SK-N-DZ (cell line): Measurements from ENCODE around the gene TAF1B.

DNA sequence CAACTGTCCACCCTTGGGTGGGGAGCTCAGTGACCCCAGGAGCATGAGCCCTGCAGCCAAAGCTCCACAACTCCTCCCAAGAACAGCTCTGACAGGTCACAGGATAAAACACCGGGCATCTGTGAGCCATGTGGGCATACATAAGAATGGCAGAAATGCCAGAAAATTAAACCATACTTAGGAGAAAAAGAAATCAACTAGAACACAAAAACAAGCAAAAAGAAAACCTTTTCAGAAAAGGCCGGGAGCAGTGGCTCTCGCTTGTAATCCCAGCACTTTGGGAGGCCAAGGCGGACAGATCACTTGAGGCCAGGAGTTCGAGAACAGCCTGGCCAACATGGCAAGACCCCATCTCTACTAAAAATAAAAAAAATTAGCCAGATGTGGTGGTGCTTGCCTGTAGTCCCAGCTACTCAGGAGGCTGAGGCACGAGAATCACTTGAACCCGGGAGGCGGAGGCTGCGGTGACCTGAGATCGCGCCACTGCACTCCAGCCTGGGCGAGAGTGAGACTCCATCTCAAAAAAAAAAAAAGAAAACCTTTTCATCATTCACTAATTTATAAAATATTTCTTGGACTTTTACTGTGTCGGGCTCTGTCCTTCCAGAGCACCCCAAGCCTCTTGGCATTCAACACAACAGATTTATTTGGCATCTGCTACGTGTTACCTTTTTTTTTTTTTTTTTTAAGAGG lies 21.0 kb downstream of the IAH1 start:
RAMPAGE:
- cytosol, long total RNA: no peak
- nucleus, long total RNA: no peak

RAMPAGE:
- cytosol, long total RNA: no peak
- nucleus, long total RNA: no peak
Measured at GRCh38 chr2:9574026-9574529, 18.4 kb upstream of the ADAM17 start.

DNA sequence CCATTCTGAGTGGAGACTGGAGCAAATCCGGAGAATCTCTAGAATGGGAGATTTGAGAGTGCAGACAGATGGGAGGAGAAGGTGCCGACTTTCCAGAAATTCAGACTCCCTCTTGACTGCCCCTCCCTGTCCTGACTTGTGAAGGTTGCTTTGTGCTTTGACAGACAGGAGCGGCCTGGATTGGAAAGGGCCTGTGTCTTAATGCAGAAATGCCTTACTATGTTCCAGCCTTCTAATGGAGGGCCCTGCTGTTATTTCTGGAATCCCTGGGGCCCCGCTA lies 1.4 kb upstream of the YWHAQ start:
RAMPAGE:
- cytosol, long total RNA: no peak
- nucleus, long total RNA: no peak

DNA sequence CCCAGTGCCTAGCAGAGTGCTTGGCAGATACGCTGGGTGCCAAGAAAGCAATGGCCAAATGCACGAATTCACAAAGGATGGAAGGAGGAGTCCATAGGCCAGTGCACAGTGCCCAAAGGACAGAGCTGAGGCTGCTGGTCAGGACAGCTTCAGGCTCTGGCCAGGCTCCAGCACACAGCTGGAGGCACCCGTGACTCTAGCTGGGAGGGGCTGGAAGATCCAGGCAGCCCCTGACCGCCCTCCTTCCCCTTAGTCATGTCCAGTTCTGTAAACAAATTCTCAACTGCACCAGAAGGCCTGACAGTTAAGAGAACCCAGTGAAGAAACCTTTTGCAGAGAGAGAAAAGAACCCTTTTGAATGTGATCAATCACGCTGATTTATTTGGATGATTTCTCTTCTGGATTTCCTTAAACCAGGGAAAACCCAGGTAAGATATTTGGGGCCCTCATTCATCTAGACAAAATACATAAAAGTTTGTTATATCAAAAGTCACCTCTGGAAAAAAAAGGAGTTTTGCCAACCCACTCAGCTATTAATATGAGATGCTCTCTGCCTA lies 7.8 kb upstream of the YWHAQ start:
RAMPAGE:
- cytosol, long total RNA: no peak
- nucleus, long total RNA: no peak

DNA sequence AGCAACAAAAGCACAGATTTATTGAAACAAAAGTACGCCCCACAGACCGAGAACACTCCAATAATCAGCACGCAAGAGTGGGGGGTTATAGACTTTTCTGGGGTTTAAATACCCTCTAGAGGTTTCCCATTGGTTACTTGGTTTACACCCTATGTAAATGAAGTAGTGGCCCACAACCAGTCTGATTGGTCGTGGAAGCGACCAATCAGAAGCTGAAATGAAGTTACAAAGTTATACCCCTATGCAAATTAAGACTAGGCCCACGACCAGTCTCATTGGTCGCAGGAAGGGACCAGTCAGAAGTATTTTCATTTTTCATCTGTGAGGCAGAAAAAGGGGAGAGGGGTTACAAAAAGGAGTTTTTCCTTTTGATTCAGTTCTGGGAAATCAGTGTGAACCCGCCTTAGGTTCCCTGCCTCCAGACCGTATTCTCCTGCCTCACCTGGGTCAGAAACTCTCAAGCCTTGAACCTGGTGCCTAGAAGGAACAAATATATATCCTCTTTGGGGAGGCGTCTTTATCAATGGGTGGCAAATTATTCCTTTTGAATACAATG lies 55.3 kb upstream of the YWHAQ start:
RAMPAGE:
- cytosol, long total RNA: no peak
- nucleus, long total RNA: no peak

GRCh38 chr2:9693151-9693575 lies 62.4 kb upstream of the YWHAQ start:
RAMPAGE:
- cytosol, long total RNA: no peak
- nucleus, long total RNA: no peak

RAMPAGE:
- cytosol, long total RNA: no peak
- nucleus, long total RNA: no peak
Measured at GRCh38 chr2:9778472-9778888, 64.8 kb upstream of the TAF1B start.

GRCh38 chr2:9779853-9780377 lies 63.4 kb upstream of the TAF1B start:
RAMPAGE:
- cytosol, long total RNA: no peak
- nucleus, long total RNA: no peak

RAMPAGE:
- cytosol, long total RNA: no peak
- nucleus, long total RNA: no peak
Measured at GRCh38 chr2:9799569-9800354, 43.5 kb upstream of the TAF1B start.

GRCh38 chr2:9813546-9814374 lies 29.5 kb upstream of the TAF1B start:
RAMPAGE:
- cytosol, long total RNA: no peak
- nucleus, long total RNA: no peak

GRCh38 chr2:9843106-9844279 lies at the start of gene TAF1B:
Gene TAF1B, plus strand, starts transcription at chr2:9843474.
RAMPAGE:
- cytosol, long total RNA: start-site peak on the plus strand at chr2:9843463-9843533, 103 and 233 reads in 2 replicates
- nucleus, long total RNA: start-site peak on the plus strand at chr2:9843466-9843533, 277 and 41 reads in 2 replicates

GRCh38 chr2:9845137-9845664 lies 1.9 kb downstream of the TAF1B start:
RAMPAGE:
- cytosol, long total RNA: no peak
- nucleus, long total RNA: no peak

DNA sequence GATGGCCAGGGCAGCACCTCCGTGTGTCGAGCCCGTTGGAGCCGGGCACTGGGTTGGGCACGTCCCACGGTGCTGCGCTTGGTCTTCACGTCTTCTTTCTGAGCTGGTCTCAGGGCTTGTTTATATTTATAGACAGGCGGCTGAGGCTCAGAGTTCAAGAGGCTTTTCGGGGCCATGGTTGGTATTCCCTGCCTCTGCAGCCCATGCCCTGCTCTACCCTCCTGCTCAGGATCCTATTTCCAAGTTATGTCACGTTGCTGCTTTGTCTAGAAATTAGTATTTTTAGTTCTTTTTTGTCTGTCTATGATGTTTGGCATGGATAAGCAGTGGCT lies 44.0 kb upstream of the KLF11 start:
RAMPAGE:
- cytosol, long total RNA: no peak
- nucleus, long total RNA: no peak

GRCh38 chr2:10006179-10007347 lies 36.8 kb upstream of the KLF11 start:
RAMPAGE:
- cytosol, long total RNA: no peak
- nucleus, long total RNA: no peak

RAMPAGE:
- cytosol, long total RNA: no peak
- nucleus, long total RNA: no peak
Measured at GRCh38 chr2:10297995-10298261, 4.8 kb upstream of the HPCAL1 start.

RAMPAGE:
- cytosol, long total RNA: no peak
- nucleus, long total RNA: no peak
Measured at GRCh38 chr2:10332793-10333098, 30.0 kb downstream of the HPCAL1 start.

GRCh38 chr2:10342188-10342828 lies 39.6 kb downstream of the HPCAL1 start:
RAMPAGE:
- cytosol, long total RNA: no peak
- nucleus, long total RNA: no peak

DNA sequence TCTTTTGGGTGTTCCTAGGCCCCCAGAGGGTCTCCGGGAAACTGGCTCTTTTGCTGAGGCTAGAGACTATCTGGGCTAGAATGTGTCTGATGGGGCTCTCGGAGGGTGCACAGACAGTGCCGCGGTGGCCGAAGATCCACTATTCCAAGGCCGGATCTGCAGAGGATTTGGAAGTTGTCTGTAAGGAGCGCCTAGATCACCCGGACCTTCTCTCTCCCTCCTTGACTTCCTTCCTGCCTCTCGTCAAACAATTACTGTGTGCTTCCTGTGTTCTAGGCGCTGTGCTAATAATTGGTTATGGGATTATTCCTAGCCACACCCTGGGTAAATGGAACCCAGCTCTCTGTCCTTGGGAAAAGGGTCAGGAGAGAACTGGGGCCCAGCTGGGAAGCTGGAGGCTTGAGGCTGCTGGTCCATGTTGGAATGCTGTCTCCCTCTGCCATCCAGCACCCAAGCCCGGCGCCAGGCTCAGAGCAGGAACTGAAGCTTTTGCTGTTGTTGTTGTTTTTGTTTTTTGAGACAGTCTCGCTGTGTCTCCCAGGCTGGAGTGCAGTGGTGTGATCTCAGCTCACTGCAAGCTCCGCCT lies 46.6 kb downstream of the ODC1 start:
RAMPAGE:
- cytosol, long total RNA: no peak
- nucleus, long total RNA: no peak

GRCh38 chr2:10410233-10410726 lies 37.8 kb downstream of the ODC1 start:
RAMPAGE:
- cytosol, long total RNA: no peak
- nucleus, long total RNA: no peak

GRCh38 chr2:10422674-10423273 lies 25.4 kb downstream of the ODC1 start:
RAMPAGE:
- cytosol, long total RNA: no peak
- nucleus, long total RNA: no peak